Hematopoietic multipotent progenitor cell (in vitro differentiated cells): ENCODE measurements around the gene ACAT2.

GRCh38 chr6:158796193-158796993 lies 22.8 kb downstream of the EZR start:
- CAGE, long polyA plus RNA: no peak

GRCh38 chr6:158861720-158862432 lies 42.7 kb upstream of the EZR start:
- CAGE, long polyA plus RNA: no peak

DNA sequence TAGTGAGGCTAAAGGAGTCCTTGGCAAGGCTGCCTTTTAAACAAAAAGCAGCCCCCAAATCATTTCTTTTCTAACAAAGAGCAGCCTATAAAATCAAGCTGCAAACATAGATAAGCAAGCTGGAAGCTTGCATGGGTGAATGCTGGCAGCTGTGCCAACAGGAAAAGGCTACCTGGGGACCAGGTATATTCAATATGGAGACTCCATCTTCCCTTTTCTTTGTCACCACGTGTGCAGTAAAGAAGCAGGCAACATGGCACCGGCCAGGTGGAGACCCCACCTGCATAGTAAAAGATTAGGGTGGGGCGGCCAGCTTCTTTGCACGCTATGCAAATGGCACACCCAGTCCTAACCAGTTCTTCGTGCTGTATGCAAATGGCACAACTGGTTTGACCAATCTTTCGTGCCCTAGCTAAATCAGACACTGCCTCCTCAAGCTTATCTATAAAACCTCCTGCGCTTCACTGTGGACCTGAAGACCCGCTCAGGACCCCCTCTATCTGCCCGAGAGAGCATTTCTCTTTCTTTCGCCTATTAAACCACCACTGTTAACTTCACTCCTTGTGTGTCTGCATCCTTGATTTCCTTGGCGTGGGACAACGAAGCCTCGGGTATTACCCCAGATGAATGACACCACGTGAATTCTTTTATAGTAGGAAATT lies 88.7 kb upstream of the EZR start:
- CAGE, long polyA plus RNA: no peak

DNA sequence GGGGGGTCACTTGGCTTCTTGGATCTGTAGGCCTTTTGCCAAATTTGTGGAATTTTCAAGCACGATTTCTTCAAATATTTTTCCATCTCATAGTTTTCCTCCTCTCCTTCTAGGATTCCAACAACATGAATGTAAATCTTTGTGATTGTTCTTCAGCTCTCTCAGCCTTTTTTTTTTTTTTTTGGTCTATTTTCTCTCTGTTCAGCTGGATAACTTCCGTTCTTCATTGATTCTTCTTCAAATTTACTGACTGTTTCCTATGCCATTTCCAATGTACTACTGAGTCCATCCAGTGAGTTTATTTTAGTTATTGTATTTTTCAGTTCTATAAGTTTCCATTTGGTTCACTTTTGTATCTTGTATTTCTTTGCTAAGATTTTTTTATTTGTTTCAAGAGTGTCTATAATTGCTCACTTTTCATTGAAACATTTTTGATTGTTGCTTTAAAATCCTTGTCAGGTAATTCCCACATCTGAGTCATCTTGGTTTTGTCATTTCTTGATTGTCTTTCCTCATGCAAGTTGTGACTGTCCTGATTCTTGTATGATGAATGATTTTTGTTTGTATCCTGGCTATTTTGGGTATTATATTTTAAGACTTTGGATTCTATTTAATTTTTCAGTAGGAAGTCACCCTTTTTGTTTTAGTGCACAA lies 9.2 kb downstream of the RSPH3 start:
- CAGE, long polyA plus RNA: no peak

DNA sequence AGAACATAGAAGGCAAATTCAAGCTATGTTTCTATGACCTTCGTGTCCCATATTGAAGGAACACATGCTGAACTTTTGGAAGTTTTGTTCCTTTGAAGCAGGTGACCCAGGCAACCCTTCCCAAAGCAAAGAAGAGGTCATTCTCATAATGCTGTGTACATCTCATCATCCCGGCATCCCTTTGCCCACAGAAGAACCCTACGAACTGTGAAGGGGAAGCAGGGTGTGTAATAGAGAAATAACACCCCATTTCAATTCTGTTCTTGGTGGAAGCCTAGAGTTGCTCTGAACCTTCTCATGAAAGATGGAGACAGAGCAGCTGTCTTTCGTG lies 19.0 kb upstream of the TAGAP start:
- CAGE, long polyA plus RNA: no peak

DNA sequence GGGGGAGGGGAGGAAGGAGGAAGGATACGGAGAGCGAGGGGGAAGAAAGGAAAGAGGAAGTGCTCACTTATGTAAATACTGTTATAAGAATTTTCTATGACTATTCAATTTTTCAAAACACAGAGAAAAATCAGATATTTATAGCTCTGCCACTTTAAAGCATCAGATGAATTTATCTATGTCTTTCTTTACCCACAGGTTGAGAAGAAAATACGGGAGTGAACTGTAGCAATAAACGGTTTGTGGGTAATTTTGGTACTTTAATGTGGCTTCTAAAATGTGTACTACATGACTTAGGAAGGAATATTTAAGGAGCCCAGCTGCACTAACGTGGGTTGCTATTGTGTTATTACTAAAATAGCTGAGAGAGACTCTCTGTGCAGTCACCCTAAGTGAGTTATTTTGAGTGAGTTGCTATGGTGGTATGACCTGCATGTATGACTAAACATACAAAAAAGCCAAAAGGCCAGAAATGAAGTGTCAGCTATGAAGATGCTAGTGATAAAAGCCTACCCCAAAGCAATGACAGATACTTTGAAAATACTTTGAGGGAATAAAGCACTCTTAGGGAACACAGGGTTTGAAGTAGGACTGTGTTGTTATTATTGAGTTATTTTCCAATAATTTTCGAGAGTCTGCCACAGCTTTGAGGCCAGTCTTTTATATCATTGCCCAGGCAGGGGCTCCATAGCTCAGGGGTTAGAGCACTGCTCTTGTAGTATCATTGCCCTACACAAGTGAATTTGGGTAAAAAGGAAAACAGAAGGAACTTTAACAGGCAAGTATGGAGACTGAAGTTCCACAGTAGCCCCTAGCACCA lies 225.3 kb downstream of the SOD2 start:
- CAGE, long polyA plus RNA: no peak

- CAGE, long polyA plus RNA: no peak
Measured at GRCh38 chr6:159677248-159677701, 15.8 kb downstream of the SOD2 start.

- CAGE, long polyA plus RNA: no peak
Measured at GRCh38 chr6:159688986-159689628, 3.9 kb downstream of the SOD2 start.

DNA sequence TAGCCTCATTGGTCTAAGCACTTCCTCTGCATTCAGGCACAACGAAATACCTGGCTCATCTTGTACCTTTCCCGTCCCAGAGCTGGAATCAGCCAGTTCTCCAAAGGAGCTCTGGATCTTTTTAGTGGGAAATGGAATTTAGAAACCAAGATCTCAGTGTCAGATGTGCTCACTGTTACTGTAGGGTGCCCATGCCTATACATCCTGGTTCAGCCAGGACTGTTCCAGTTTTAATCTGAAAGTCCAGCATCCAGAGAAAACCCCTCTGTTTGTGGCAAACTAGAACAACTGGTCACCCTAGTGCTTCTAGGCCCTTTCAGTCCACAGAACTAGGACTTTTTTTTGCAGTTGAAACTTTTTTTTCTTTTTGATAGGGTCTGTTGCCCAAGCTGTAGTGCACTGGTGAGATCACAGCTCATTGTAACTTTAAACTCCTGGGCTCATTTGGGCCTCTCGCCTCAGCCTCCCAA lies 3.9 kb upstream of the WTAP start:
- CAGE, long polyA plus RNA: no peak

- CAGE, long polyA plus RNA: start-site peak on the plus strand at chr6:159762006-159762045, 209 reads
Measured at GRCh38 chr6:159761222-159762161, at the start of gene ACAT2. Gene ACAT2, plus strand, starts transcription at chr6:159762045.

DNA sequence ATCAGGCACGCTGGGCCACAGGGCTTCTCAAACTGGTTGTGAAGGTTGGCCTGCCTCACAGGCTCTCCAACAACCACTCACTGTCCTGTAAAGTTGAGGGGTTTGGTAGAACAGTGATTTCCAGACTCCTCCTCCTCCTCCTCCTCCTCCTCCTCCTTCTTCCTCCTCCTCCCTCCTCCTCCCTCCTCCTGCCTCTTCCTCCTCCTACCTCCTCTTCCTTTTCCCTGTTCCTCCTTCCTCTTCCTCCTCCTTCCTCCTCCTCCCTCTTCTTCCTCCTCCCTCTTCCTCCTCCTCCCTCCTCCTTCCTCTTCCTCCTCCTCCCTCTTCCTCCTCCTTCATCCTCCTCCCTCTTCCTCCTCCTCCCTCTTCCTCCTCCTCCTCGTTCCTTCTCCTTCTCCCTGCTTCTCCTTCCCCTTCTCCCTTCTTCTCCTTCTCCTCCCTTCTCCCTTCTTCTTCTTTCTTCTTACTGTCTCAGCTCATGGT lies 7.6 kb downstream of the MAS1 start:
- CAGE, long polyA plus RNA: no peak

DNA sequence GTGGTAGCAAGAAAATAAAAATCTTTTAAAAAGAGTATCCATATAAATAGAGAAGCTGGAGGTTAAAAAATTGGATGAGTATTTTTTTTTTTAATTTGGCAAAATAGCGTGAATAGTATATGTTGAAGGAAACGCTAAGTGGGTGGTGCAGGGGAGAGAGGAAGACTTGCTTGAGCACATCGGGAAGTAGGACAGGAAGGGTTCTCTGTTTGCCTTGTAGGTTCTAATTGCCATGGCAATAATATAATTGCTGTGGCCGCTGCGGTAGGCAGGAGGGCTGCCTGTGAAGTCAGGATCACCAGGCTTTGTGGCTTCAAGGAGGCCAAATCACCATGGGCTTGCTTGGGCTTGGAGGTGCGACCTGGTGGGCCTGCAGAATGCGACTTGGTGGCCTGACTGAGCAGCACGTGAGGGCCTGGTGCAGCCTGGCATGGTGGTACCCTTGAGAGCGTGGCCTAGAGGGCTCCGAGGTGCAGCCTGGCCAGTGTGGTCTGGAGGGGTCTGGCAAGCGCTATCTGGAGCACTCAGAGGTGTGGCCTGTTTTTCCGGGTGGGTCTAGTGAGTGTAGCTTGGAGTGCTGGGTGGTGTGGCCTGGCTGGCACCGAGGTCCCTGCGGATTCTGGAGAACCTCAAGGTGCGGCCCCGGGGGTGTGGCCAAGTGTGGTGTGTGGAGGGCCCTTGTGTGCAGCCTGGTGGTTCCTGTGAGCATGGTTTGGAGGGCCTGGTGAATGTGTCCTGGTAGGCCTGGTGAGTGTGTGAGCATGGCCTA lies 35.3 kb downstream of the IGF2R start:
- CAGE, long polyA plus RNA: no peak

GRCh38 chr6:160042698-160043402 lies 74.0 kb downstream of the IGF2R start:
- CAGE, long polyA plus RNA: no peak

DNA sequence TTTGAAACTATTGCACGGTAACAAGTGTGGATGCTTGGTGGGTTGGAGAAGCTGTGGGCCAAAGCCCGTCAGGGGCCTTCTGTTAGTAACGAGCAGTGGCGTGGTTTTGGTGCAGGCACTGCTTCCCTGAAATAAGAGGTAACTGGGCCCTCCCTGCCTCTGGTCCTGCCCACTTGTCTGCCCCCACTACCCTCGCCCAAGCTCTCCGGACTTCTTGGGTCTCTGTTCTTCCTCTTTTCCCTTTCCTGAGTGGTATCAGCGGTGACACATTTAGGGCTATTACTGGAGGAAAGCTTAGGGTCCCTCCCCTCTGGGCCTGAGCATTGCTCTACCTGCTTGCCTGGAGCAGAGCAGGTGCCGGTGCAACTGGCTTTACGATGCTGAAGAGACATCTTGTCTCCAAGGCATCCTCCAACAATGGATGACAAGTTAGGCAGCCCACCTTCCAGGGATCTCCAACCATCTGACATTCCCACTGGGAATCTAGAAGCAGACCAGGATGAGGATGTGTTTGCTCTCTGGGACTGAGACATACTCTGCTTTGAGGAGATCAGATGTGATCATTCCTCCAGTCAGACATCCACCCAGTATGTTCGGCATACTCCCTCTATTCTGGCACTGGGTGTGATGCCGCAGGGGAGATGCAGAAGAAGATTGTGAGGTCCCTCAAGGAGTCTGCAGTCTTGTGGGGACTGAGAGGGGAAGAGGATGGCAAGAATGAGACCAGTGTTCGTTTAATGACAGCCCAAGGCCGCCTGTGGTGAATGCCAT lies 1.7 kb downstream of the SLC22A1 start:
- CAGE, long polyA plus RNA: no peak

DNA sequence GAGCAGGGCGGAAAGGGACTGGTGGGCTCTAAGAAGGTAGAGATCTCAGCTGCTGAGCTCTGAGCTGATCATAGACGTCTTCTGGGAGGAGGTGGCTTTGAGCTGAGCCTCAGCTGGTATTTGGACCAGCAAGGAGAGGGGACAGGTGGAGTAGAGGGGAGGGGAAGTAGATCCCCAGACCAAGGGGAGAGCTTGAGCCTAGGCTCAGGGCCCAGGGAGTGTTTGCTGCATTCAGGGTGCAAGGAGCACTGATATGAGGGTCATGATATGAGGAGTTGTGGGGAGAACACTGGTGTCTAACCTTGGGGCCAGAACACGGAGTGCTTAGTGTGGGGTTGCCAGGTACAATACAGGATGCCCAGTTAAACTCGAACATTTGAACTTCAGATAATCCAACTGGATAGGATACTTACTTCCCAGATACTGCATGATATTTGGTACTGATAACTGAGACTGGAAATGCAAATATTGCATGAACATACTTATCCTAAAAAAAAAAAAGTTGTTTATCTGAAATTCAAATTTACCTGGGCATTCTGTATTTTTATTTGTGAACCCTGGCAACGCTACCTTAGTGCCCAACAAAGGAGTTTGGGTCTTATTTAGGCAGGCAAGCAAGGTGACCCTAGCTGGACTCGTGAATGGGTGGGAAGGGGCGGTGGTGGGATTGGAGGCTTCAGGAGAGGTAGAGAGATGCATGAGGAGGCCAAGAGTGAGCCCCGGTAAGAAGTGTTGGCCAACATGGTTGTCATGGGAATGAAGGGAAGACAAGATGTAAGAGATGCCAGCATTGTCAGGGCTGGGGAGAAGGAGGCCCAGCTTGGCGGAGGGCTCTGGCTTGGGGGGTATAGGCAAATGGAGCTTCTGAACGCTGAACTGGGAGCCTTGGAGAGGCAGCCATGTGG lies 2.5 kb downstream of the SLC22A1 start:
- CAGE, long polyA plus RNA: no peak

GRCh38 chr6:160147039-160147716 lies 25.6 kb downstream of the SLC22A1 start:
- CAGE, long polyA plus RNA: no peak

GRCh38 chr6:160163185-160163845 lies 41.7 kb downstream of the SLC22A1 start:
- CAGE, long polyA plus RNA: no peak

DNA sequence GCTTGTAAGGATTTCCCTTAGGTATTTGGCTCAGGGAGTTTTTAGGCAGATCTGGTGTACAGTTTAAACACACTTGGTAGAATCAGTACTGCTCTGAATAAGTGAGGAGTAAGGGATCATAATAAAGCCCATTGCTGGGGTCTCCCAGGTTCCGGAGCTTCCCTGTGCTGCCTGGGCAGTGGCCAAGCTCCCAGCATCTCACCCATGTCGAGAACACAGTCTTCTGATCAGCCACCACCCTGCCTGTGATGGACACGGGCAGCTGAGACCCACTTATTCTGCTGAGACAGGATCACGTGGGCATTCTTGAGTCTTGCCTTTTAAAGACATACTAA lies 42.6 kb upstream of the SLC22A2 start:
- CAGE, long polyA plus RNA: no peak

DNA sequence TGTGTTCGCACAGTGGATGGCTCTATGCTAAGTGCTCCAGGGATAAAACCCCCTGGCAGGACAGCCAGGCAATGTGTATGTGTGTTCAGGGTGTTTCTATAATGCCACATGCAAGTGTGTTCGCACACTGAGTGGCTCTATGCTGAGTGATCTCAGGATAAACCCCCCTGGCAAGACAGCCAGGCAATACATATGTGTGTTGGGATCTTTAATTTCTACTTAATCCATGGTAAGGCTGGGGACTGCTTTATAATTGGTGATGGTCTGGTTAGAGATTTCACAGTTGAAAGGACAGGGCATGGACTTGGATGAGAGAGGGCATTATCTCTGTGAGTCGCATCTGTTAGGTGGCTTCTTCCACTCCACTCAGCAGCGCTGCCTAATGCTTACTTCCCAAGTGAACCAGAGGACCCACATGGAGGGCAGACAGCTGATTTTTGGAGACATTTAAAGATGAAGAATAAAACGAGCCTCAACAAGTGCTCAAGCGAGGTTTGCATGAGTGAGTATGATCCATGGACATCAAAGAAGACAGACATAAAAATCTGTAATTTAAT lies 2.1 kb downstream of the SLC22A3 start:
- CAGE, long polyA plus RNA: no peak

DNA sequence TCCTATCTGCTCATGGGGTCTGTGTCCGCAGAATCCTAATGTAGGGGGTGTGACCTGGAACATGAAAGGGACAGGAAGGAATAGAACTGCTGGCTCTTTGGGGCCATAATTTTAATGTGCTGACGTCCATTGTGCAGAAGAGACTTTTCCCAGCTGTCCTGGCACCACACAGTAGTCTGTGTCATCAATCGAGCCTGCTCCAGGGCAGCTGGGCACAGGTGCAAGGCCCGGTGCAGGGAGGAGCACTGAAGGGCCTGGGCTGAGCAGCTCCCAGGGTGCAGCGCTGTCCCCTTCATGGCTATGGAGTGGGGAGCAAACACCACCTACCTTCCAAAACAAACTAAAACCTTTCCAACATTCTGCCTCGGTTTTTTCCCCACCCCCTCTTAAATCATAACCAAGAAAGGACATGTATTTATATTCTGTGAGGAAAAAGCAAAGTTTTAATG lies 8.2 kb downstream of the SLC22A3 start:
- CAGE, long polyA plus RNA: no peak